ENCODE measurements around a stretch of chr16.

DNA sequence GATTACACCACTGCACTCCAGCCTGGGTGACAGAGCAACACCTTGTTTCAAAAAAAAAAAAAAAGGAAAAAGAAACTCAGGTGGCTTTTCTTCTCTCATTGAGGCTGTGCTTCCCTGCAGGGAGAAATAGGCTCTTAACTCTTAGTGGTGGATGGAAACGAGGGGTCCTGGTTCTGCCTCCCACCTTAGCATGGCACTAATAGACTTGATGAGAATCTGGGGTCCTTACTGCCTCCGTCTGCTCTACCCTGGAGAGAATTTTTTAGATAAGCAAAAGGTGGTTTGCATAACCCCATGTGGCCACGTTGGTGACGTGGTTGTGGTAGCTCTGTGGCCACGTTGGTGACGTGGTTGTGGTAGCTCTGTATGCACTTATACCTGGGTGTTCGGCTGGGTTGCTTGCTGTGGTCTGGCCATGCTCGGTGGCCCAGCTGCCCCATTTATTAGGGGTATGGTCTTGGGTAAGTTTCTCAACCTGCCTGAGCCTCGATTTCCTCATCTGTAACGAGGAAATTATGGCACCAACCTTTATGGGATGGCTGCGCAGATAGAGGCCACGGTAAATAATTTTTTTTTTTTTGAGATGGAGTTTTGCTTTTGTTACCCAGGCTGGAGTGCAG lies 13.0 kb downstream of the SPIRE2 start:
- RAMPAGE, long total RNA, result no peak
- RRBS, result no CpG with 5 or more reads among the region's 12 CpGs

GRCh38 chr16:89890740-89891559 lies 17.6 kb downstream of the TCF25 start:
- RAMPAGE, long total RNA, result no peak
- RRBS, result no CpG with 5 or more reads among the region's 17 CpGs

GRCh38 chr16:89905266-89906167 lies 13.1 kb upstream of the MC1R start:
- RAMPAGE, long total RNA, result no peak
- RRBS, result no CpG with 5 or more reads among the region's 31 CpGs

DNA sequence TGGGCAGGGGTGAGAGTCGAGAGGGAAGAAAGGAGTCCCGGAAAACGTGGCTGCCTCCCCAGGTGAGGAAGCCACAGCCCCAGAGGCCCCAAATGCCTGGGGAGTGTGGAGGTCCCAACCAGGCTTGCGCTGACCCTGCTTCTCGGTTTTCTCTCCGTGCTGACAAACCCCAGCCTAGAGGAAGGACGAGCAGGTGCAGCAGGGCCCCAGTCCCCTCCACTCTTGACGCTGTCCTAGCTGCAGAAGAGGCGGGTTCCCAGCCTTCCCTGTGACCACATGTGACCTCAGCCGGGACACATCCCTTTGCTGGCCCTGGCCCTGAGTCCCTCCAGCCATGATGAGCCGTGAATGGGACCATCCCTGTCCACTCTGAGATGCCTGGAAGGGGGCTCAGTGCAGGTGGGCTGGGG lies 2.1 kb upstream of the TUBB3 start:
- RAMPAGE, long total RNA, result no peak
- RRBS, result no CpG with 5 or more reads among the region's 11 CpGs

- RAMPAGE, long total RNA, result no peak
- RRBS, result 26% methylated on average over 11 of the region's 38 CpGs
Observed at GRCh38 chr16:89949236-89949728, 727 bp downstream of the DEF8 start.

GRCh38 chr16:89973304-89973850 lies 24.8 kb downstream of the DEF8 start:
- RAMPAGE, long total RNA, result no peak
- RRBS, result no CpG with 5 or more reads among the region's 13 CpGs

- RAMPAGE, long total RNA, result no peak
- RRBS, result no CpG with 5 or more reads among the region's 14 CpGs
Observed at GRCh38 chr16:89983396-89983796, 34.8 kb downstream of the DEF8 start.

Data from cardiac muscle cell (in vitro differentiated cells and primary cell).